ENCODE data around the genes KRBA1 and REPIN1.

DNA sequence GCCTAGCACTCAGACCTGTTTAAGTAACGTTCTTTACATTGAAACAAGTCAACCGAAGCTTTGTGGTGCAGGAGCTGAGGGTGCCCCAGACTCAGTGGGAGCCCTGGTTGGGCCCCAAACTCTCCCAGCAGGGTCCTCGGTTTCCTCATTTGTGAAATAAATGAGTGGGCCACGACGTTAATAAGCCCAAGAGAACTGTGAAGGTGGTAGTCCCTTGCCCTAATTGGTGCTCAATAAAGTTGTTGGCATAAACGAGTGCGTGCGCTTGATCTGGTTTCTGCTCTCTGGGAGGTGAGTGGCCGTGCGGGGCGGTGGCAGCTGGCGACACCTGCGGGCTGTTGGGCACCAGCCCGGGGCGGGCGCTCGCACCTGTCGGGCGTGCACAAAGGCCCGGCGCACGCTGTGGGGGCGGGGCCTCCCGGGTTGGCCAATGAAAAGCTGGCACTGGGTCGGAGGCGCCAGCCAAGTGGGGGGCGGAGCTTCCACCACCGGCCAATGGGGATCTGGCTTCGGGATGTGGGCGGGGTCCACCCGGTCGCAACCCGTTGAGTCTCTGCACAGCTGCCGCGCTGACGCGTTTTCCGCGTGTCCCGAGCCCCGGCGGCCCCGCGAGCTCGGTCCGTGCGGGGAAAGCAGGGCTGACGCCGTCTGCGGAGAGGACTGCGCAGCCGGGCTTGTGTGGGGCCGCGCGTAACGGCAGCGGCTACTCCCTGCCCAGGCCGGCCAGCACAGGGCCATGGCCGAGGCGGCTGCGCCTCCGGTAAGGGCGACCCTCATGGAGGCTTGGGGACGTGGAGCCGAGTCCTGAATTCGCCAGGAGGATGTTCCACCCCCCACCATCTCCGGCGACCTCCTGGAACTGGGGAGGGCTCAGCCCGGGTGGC is 23.0 kb downstream of the ZNF783 start:
- RAMPAGE, long total RNA = no peak
- RRBS = 1% methylated on average over 50 of the region's 69 CpGs

- RAMPAGE, long total RNA = no peak
Observed at GRCh38 chr7:149330839-149331432, 68.9 kb downstream of the ZNF783 start.

- RAMPAGE, long total RNA = no peak
Observed at GRCh38 chr7:149369568-149370052, 91.3 kb downstream of the ZNF777 start.

- RAMPAGE, long total RNA = no peak
- RRBS = 3% methylated on average over 10 of the region's 62 CpGs
Observed at GRCh38 chr7:149414707-149416098, 45.7 kb downstream of the ZNF777 start.

GRCh38 chr7:149594935-149595517 is 97.4 kb upstream of the ZNF746 start:
- RAMPAGE, long total RNA = no peak
- RRBS = no CpG with 5 or more reads among the region's 4 CpGs

- RAMPAGE, long total RNA = no peak
- RRBS = no CpG with 5 or more reads among the region's 13 CpGs
Observed at GRCh38 chr7:149603476-149604258, 106.1 kb upstream of the ZNF746 start.

DNA sequence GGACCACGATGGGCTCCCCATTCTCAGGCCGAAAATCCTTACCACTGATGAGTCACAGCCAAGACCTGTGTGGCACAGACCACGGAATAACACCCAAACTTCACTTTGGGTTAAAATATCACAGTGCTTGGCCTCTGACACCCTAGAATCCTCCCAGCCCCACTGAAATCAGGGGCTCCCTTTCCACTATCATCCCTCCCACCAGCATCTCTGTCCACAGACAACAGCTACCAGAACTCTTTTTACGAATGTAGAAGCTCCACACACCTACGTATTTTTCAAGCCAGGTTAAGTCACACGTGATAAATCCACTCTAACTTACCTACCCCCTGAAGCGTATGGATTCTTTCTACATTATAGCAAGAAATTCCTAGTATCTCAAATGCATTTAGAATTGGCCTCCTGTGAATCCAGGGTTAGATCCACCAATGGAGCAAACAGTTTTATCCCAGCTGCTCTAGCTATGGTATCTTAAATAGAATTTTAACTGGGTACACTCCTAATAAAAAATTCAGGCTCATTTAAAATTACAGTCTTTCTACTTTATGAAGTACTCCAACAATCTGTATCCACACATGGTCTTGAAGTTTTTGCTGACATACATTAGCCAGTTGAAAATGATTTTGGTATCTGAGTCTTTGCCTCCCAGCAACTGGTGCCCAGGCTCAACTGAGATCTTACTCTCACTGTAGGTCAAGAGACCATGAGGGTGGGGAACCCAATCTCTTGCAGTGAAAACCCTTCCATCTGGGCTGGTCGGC is 104.9 kb upstream of the KRBA1 start:
- RAMPAGE, long total RNA = no peak
- RRBS = no CpG with 5 or more reads among the region's 8 CpGs

DNA sequence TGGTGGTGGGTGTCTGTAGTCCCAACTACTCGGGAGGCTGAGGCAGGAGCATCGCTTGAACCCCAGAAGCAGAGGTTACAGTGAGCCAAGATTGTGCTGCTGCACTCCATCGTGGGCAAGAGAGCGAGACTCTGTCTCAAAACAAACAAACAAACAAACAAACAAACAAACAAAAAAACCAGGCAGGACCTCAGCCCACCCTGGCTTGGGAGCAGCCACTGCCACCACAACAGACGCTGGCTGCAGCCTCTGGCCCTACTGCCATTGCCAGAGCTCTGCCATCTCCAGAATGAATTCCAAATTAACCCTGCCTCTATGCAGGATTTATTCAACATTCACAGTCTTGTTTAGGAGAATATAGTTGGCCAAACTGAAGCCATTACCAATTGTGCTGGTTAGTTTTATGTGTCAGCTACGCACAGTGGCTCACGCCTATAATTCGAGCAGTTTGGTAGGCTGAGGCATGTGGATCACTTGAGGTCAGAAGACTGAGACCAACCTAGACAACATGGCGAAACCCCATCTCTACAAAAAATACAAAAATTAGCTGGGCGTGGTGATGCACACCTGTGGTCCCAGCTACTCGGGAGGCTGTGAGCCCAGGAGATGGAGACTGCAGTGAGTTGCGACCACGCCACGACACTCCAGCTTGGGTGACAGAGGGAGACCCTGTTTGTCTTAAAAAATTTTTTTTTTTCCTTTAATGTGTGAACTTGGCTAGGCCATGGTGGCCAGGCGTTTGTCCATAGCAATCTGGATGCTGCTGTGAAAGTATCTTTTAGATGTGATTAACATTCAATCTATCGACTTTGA is 103.2 kb upstream of the KRBA1 start:
- RAMPAGE, long total RNA = no peak
- RRBS = no CpG with 5 or more reads among the region's 16 CpGs

GRCh38 chr7:149612907-149613612 is 101.7 kb upstream of the KRBA1 start:
- RAMPAGE, long total RNA = no peak
- RRBS = no CpG with 5 or more reads among the region's 6 CpGs

DNA sequence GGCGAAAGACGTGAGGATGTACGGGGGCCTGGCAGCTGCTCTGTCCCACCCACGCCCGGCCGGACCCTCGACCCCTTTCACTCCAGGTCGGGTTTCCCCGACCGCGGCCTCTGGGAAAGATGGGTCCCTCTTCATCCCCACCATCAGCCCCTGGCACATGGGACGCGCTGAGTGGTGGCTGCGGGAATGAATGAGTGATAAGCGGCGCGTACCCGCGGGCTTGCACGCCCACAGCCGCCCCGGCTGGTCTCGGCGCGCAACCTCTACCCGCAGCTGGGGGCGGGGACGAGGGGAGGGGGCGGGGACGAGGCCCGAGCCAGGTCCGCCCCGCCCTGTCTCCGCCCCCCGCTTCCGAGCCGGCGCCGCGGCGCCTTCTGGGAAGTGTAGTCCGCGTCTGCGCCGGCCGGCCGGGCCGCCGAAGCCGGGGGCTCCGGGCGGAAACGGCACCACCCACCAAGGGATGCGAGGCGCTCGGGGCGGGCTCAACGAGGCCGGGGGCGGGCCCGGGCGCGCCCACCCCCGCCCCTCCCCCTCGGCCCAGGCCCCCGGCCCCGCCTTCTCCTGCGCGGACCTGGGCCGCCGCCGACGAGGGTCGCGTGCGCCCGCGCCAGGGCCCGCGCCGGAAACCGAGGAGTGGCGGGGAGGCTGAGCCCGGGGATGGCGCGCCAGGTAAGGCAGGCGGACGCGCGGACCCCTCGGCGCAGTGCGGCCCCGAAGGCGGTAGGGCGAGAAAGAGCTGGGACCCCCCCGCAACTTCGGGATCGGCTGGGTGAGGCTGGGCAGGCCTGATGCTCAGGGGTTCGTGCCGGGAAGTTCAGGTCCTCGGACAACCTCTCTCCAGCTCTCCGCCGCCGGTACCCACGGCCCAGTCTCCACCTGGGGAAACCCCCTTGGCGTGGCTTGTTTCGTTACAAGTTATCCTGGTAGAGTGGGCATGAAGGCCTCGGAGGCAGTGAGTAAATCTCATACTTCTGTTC is at the start of gene KRBA1:
Gene KRBA1, plus strand, starts transcription at position 554 of the 977 bp plus-strand sequence.
- RAMPAGE, long total RNA = no peak
- RRBS = 2% methylated on average over 42 of the region's 109 CpGs

- RAMPAGE, long total RNA = no peak
- RRBS = no CpG with 5 or more reads among the region's 10 CpGs
Observed at GRCh38 chr7:149770883-149771455, 2.4 kb downstream of the ZNF467 start.

DNA sequence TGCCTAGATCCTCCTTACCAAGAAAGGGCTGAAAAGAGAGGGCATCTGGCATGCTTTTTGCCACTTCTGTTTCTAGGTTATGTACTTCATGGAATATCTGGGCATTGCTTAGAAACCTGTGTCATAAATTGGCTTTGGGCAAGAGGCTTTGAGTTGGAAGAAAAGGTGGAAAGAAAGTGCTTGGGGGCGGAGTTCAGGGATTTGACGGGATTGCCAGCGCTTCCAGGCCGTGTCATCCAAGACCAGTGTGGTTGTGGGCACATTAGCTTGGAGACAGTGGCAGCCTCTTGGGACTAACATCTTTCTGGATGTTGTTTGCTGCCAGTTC is 821 bp downstream of the ZNF862 start:
- RAMPAGE, long total RNA = no peak
- RRBS = no CpG with 5 or more reads among the region's 4 CpGs

DNA sequence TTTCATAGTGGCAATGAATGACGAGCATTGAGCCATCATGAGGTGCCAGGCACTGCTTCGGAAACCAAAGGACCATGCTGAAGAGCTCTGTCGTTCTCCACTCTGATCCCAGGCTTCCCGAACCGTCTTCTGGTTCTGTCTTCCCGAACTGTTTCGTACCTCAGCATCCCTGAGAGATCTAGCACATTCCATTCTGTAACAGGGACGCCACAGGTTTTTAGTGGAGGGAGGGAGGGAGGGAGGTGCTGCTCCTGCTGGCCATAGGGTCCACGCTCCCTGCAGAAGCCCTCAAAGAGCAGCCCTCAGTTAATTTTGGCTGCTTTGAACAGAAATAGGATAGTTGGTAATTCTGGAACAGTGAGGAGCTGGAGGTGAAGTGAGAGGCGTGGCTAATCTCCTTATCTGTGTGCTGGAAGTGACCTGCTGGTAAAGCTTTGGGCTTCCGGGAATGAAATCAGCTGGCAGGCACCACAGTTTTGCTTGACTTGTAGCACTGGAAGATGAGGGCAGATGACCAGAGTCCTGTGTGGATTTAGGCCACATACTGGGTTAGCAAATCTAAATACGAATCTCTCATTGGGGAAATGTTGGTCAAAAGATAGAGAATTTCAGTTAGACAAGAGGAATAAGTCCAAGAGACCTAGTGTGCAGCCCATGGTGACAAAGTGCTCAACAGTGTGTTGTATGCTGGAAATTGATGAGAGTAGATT is 10.2 kb downstream of the ATP6V0E2 start:
- RAMPAGE, long total RNA = no peak
- RRBS = no CpG with 5 or more reads among the region's 12 CpGs

- RAMPAGE, long total RNA = no peak
- RRBS = no CpG with 5 or more reads among the region's 4 CpGs
Observed at GRCh38 chr7:150010007-150010376, 136.2 kb downstream of the ATP6V0E2 start.

- RAMPAGE, long total RNA = no peak
- RRBS = 2% methylated on average over 53 of the region's 97 CpGs
Observed at GRCh38 chr7:150367822-150368935, at the start of gene REPIN1. REPIN1 (plus strand) TSS chr7:150368822.

DNA sequence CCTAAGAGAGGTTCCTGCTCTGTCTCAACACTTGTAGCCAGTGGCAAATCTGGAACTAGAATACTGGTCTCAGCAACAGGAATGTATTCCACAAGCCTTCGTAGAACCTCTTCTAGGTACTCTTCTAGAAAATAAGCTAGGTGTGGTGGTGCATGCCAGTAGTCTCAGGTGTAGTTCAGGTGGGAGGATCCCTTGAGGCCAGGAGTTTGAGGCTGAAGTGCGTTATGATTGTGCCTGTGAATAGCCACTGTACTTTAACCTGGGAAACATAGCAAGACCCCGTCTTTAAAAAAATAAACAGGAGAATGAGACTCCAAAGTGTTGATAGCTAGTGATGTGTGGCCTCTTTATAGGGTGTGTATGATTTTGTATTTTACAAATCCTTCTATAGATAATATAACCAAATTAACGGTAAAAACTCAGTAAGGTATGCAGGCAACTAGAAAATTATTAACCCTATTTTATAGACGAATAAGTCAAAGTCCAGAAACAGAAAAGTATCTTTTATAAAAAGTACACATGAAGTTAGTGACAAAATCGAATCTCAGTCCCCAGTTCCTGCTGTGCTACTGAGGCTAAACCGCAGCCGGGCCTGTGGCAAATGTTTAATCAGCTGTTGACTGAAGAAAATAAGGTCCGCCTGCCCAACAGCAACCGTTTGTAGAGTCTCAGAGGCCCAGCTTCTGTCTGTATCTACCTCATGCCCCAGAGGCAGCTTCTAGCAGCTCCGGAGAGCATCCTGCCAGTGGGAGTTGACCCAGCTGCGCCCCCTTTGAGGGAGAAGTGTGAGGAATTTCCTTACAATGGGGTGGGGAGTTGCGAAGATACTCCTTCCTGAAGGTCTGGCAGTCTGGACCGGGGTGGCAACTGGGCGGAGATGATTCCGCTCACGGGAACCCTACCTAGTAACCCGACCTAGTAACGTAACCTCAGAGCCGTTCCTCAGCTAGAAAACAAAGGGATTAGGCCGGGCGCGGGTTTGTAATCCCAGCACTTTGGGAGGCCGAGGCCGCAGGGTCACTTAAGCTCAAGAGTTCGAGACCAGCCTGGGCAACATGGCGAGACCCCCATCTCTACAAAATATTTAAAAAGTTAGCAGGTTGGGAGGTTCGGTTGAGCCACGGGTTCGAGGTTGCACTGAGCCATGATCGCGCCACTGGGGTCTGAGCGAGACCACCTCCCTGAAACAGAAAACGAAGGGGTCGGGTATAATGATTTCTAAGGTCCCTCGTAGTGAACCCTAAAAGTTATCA is 1.1 kb upstream of the ZNF775 start:
- RAMPAGE, long total RNA = no peak
- RRBS = 36% methylated on average over 2 of the region's 36 CpGs

DNA sequence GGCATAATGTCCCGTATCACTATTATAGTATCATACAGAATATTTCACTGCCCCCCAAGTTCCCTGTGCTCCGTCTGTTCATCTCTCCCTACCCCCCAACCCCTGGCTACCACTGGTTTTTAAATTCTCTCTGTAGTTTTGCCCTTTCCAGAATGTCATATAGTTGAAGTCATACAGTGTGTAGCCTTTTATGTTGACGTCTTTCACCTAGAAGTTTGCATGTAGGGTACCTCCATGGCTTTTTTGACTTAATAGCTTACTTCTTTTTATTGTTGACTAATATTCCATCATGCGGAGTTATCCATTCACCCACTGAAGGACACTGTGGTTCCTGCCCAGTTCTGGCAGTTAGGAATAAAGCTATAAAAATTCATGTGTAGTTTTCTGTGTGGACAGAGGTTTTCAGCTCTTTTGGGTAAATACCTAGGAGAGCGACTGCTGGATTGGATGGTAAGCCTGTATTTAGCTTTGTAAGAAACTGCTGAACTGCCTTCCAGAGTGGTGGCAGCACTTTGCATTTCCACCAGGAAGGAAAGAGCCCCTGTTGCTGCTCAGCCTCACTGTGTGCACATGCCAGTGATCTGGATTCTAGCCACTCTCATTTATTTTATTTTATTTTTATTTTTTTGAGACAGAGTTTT is 12.3 kb upstream of the ENSG00000284691 start:
- RAMPAGE, long total RNA = no peak
- RRBS = no CpG with 5 or more reads among the region's 5 CpGs

DNA sequence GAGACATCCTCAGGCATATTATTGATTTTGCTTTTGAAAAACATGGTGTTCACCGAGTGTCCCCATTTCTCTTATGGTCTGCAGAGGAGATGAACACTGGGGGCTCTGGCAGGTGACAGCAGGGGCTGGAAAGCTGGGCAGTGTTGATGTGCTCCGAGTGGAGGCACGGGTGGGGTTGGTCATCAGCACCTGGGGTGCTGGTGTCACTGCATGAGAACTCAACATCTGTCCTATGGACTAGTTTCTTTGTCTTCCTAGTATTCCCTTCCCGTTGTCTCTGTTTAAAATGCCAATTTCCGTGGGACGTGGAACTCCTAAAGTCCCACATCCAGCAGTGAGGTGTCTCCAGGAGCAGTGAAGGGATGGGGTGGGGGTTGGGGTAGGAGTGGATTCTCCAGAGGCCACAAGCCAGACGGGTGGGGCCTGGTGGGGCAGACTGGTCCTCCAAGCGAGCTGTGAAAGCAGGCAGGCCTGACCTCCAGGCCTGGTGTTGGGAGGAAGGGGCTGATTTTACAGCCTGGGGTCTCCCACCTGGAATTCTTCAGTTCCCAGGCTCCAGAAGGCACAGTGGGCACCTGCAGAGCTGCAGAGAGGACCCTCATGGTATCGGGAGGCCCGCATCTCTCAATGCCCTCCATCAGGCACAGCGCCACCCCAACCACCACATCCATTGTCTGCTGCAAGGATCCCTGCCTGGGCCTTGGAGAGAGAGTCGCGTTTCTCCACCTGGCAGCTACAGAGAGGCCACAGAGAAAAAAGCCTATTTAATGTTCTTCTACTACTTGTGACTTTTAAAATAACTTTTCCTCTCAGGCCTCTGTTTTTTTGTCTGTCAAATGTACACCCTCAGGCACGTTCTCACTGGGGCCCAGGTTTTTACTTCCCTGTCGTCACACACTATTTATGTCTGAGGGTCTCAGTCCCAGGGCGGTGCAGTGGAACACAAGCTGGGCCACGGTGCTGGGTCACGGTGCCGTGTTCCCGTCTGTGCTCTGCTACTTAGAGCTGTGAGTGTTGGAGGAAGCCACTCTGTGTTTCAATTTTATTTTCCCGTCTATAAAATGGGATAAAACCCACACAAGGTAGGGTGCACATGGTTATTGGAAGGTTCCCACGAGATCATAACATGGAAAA is 1.7 kb upstream of the ENSG00000284691 start:
- RAMPAGE, long total RNA = no peak
- RRBS = no CpG with 5 or more reads among the region's 22 CpGs

DNA sequence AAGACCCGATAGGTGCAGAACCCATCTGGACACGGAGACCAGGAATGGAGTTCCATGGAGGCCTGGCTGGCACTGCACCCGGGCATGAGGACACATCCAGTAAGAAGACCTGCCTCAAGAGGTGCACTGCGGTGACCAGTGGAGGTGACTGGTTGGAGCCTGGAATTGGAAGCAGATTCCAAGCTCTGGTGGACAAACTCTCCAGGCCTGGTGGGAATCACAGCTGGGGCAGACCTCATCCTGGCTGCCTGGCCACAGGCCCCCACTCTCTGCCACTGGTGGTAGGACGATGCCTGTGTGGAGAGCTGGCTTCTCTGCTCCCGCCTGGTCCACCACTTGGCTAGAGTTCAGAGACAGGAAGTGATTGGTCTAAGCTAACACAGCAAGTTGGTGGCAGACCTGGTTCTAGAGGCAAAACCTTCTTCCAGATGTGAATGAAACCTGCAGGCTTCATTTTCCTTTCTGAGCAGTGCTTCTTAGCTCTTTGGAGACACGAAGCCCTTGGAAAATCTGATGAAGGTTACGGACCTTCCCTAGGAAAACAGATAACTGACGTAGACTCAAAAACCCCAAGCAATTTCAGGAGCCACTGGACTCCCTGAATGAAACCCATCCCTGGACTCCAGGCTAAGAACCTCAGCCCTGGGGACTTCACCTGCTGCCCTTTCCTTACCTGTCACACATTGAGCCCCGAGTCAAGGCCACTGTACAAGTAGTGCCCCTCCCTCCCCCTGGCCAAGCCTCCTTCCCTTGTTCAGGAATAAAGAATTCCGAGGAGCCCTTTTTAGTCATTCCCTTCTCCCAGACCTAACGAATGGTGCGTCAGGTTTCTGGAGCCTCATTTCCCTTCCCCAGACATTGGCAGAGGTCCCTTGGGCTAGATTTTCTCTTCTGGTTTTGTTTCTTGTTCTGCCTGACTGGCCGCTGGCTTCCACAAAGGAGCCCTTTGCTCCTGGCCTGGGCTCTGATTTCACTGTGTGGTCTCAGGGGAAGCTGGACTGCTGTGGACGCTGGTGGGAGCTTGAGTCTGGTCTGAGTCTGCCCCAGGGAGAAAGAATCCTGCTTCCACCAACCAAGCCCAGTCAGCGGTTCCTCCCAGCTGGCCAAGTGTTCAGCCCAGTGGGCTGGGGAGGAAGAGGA is 5.1 kb downstream of the ENSG00000284691 start:
- RAMPAGE, long total RNA = no peak
- RRBS = no CpG with 5 or more reads among the region's 16 CpGs

DNA sequence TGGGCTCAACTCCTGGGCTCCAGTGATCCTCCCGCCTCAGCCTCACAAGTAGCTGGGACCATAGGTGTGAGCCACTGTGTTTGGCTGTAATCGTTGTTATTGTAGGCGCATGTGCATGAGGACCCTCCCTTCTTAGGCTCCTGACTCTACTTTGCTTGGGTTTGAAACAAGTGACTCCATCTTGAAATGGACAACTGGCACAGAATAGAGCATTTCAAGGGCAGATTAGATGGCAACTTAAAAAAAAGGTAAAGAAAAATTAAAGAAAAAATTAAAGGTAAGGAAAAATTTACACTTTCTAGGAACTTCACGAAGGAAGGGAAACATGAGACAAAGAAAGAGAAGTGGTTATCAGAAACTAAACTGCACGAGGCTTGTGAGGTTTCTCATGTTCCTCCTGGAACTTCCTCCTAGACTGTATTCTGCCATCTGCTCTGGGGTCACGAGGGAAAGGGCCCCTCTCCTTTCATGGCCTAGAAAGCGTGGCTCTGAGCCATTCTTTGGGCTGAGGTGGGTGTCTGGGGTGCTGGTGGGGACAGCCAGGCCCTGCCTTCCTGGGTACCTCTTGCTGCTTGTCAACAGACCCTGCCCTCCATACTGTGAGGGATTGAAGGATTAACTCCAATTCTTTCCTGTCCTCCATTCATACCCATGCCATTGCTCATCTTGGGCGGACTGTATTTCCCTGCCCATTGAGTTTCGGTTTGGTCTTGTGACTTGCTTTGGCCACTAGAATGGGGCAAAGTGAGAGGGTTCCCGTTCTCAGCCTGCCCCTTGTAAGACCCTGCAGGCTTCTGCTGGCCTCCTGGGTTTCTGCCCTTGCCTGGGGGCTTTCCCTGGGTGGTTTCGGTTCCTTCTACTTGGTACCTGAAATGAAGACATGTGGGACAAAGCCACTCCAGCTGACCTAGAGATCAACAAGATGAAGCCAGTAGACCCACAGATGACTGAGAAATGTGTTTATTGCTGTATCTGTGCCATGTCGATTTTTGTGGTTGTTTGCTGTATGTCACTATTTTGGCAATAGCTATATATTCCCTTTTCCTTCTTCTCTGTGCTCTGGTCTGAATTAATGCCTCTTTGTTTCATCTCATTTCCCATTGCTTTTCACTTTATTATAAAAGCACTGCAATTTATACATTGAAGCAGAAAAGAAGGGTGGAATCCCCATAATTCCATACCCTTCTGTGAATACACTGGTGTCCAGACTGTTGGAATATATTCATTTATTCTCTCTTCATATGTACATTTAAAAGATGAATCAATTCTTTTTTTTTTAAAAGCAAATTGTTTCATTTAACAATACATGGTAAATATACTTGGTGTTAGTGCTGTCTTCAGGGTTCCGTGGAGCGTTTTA is 14.9 kb upstream of the GIMAP8 start:
- RAMPAGE, long total RNA = no peak
- RRBS = no CpG with 5 or more reads among the region's 14 CpGs

All from epithelial cell of alveolus of lung (primary cell).